K562 (cell line): Measurements from ENCODE around the gene AHCTF1.

GRCh38 chr1:245856767-245857705 lies 650.0 kb downstream of the SMYD3 start:
- RAMPAGE, long total RNA = no peak
- RRBS = no CpG with 5 or more reads among the region's 18 CpGs
PRO-cap:
- standard = no peak
- CoPRO, capped RNA only, 2 experiments = no peak in any of the 2 experiments
- CoPRO, capped and uncapped RNA, 2 experiments = no peak in any of the 2 experiments
- CoPRO, uncapped RNA only, 2 experiments = peak in 2 of 2 experiments; most common minus-strand start chr1:245857015 (in 1)
CAGE:
- cytosol, long polyA plus RNA = no peak
- long polyA plus RNA = no peak
- nucleolus, long total RNA = no peak
- nucleus, long polyA plus RNA = no peak

GRCh38 chr1:245917748-245918557 lies 589.1 kb downstream of the SMYD3 start:
- RAMPAGE, long total RNA = no peak
- RRBS = no CpG with 5 or more reads among the region's 8 CpGs
PRO-cap:
- standard = no peak
- CoPRO, capped RNA only, 2 experiments = no peak in any of the 2 experiments
- CoPRO, capped and uncapped RNA, 2 experiments = no peak in any of the 2 experiments
- CoPRO, uncapped RNA only, 2 experiments = peak in 2 of 2 experiments; most common minus-strand start chr1:245918157 (in 1)
CAGE:
- cytosol, long polyA plus RNA = no peak
- long polyA plus RNA = no peak
- nucleolus, long total RNA = no peak
- nucleus, long polyA plus RNA = no peak

- RAMPAGE, long total RNA = no peak
- RRBS = no CpG with 5 or more reads among the region's 4 CpGs
PRO-cap:
- standard = no peak
- CoPRO, capped RNA only, 2 experiments = no peak in any of the 2 experiments
- CoPRO, capped and uncapped RNA, 2 experiments = no peak in any of the 2 experiments
- CoPRO, uncapped RNA only, 2 experiments = peak in 1 of 2 experiments; most common minus-strand start chr1:245984633 (in 1)
CAGE:
- cytosol, long polyA plus RNA = no peak
- long polyA plus RNA = no peak
- nucleolus, long total RNA = no peak
- nucleus, long polyA plus RNA = no peak
These were observed 522.6 kb downstream of the SMYD3 start for GRCh38 chr1:245984315-245984958.

DNA sequence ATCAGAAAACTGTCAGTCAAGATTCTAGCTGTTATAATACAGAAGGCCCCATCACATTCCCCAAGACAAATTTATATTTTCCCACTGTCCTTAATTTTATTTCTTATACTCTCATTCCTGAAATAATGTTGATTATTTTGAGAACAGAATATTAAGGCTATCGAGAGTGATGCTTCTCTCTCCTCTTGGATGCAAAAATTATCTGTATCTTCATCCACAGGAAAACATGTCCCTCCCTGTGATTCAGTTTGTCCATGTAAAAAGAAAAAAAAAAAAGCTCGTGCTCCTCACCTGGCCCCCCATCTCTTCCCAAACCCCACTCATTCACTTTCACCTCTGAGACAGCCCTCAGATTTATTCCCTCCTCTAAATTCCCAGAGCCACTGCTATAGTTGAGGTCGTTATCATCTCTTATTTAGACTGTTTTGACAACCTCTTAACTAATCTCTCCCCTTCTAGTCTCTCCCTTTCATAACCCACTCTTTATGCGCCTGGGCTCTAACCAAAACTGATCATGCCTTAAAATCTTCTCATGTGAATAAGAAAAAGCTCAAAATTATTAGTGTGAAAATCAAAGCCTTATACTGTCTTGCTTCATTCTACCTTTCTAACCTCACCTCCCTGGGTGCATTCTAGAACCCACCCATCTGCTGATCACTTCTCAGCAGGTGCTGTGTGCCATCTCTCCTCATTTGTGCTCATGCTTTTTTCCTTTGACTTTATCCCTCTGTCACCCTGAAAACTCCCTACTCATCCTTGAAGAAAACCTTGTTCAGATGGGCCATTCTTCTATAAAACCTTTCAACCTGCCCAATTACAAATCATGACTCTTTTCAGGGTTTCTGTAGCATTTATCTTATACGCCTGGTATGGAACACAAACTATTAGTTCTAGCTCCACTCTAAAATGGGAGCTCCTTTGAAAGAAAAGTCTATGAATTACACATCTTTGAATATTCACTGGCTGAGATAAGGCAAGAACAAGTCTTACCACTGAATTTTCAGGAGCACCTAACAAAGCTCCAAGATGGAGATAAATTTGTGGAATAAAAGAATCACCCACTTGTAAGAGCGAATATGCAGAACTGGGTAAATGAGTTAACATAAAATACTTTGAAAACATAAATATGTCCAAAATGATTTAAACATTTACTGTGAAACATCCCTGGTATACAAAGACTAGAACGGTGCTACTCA lies 403.5 kb downstream of the SMYD3 start:
- RAMPAGE, long total RNA = no peak
- RRBS = no CpG with 5 or more reads among the region's 7 CpGs
PRO-cap:
- standard = no peak
- CoPRO, capped RNA only, 2 experiments = no peak in any of the 2 experiments
- CoPRO, capped and uncapped RNA, 2 experiments = no peak in any of the 2 experiments
- CoPRO, uncapped RNA only, 2 experiments = peak in 1 of 2 experiments; most common minus-strand start position 356 of the sequence (in 1)
CAGE:
- cytosol, long polyA plus RNA = no peak
- long polyA plus RNA = no peak
- nucleolus, long total RNA = no peak
- nucleus, long polyA plus RNA = no peak

GRCh38 chr1:246253758-246254514 lies 253.1 kb downstream of the SMYD3 start:
- RAMPAGE, long total RNA = no peak
- RRBS = no CpG with 5 or more reads among the region's 5 CpGs
PRO-cap:
- standard = no peak
- CoPRO, capped RNA only, 2 experiments = no peak in any of the 2 experiments
- CoPRO, capped and uncapped RNA, 2 experiments = no peak in any of the 2 experiments
- CoPRO, uncapped RNA only, 2 experiments = no peak in any of the 2 experiments
CAGE:
- cytosol, long polyA plus RNA = no peak
- long polyA plus RNA = no peak
- nucleolus, long total RNA = no peak
- nucleus, long polyA plus RNA = no peak

DNA sequence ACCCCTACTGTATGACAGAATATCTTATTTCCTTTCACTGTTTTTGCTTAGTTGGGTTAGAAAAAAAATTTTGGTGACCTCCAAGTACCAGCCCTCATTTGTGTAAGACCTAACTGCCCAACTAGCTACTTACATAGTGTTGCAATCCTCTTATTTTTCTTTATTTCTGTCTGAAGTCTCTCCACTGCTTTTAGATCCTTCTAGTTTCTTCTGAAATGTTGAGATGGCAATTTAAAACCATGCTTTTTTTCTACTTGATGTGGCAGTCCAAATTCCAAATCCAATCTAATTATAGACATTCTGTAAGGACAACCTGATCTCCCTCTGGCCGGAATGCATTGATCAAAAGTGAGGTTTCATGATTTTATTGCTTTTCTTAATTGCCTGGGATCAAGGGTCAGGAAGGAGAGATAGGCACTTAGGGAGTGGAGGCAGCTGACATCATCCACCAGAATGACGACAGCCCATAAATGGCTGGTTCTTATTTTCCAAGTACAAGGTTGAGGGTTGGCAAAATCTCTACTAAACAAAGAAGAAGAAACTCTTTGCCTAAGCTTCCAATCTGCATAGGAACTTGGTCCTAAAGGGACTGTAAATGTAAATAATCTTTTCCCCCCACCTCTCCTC lies 46.4 kb upstream of the SCCPDH start:
- RAMPAGE, long total RNA = no peak
- RRBS = no CpG with 5 or more reads among the region's 2 CpGs
PRO-cap:
- standard = no peak
- CoPRO, capped RNA only, 2 experiments = no peak in any of the 2 experiments
- CoPRO, capped and uncapped RNA, 2 experiments = no peak in any of the 2 experiments
- CoPRO, uncapped RNA only, 2 experiments = no peak in any of the 2 experiments
CAGE:
- cytosol, long polyA plus RNA = no peak
- long polyA plus RNA = no peak
- nucleolus, long total RNA = no peak
- nucleus, long polyA plus RNA = no peak

DNA sequence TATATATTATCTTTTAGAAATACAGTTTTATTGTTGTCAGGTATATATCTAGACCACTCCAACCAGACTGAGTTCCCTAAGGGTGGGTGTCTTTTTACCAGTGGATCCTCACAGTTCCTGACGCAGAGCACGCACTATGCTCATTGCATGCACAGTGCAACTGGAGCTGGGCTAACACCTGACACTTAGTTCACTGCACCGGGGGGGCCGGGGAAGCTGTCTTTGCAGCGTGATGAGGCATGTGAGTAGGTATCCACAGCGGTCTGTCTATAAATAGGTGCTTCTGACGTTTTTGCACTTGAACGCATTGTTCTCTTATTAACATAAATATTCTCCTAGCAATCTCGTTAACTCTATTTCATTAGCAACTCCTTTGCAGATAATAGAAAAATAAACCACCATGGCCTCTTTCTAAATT lies 86.4 kb downstream of the SCCPDH start:
- RAMPAGE, long total RNA = no peak
- RRBS = no CpG with 5 or more reads among the region's 9 CpGs
PRO-cap:
- standard = no peak
- CoPRO, capped RNA only, 2 experiments = no peak in any of the 2 experiments
- CoPRO, capped and uncapped RNA, 2 experiments = no peak in any of the 2 experiments
- CoPRO, uncapped RNA only, 2 experiments = no peak in any of the 2 experiments
CAGE:
- cytosol, long polyA plus RNA = no peak
- long polyA plus RNA = no peak
- nucleolus, long total RNA = no peak
- nucleus, long polyA plus RNA = no peak

GRCh38 chr1:246843655-246844140 lies 88.0 kb downstream of the AHCTF1 start:
- RAMPAGE, long total RNA = no peak
- RRBS = no CpG with 5 or more reads among the region's 4 CpGs
PRO-cap:
- standard = no peak
- CoPRO, capped RNA only, 2 experiments = no peak in any of the 2 experiments
- CoPRO, capped and uncapped RNA, 2 experiments = no peak in any of the 2 experiments
- CoPRO, uncapped RNA only, 2 experiments = peak in 2 of 2 experiments; most common minus-strand start chr1:246843940 (in 1)
CAGE:
- cytosol, long polyA plus RNA = no peak
- long polyA plus RNA = no peak
- nucleolus, long total RNA = no peak
- nucleus, long polyA plus RNA = no peak

DNA sequence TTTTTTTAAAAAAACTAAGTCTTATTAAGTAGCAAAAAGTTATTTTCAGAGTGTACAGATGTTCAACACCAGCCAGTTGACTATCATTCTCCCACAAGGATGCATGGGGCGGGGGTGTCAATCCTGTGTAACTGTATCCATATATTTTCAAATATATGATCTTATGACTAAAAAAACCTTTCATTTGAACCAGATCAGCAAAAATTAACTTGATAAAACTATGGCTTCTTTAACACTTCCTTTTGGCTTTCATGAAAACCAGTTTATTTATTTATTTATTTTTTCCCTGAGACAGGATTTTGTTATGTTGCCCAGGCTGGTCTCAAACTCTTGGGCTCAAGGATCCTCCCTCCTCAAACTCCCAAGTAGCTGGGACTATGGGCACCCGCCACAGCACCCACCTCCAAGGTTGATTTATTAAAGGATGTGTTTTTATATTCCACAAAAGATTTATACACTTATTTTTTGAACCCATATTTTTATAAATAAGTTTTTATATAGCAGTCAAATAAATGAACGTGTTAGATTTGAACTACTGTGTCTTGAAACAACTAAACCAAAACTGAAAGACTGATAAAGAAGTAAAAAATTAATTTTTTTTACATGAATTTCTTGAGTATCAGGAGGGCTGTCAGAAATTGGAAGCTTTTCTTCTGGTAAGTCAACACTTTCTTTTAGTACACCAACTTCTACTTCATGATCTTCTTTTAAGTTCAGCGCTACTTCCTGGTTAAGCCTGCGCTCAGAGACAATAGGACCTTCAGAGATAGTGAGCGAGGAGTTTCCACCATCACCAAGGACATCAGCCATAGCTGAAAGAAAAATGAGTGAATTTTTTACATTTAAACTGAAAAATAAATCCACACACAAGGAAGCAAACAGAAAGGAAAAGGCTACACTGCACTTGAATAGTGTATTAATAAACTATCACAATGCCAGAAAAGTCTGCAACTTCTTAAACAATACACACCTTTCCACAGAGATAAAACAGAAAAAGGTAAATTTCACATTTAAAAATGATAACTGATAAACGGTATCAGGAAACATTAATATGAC lies 78.9 kb downstream of the AHCTF1 start:
- RAMPAGE, long total RNA = no peak
- RRBS = no CpG with 5 or more reads among the region's 7 CpGs
PRO-cap:
- standard = no peak
- CoPRO, capped RNA only, 2 experiments = no peak in any of the 2 experiments
- CoPRO, capped and uncapped RNA, 2 experiments = no peak in any of the 2 experiments
- CoPRO, uncapped RNA only, 2 experiments = peak in 2 of 2 experiments; most common minus-strand start position 253 of the sequence (in 1)
CAGE:
- cytosol, long polyA plus RNA = no peak
- long polyA plus RNA = no peak
- nucleolus, long total RNA = no peak
- nucleus, long polyA plus RNA = no peak

DNA sequence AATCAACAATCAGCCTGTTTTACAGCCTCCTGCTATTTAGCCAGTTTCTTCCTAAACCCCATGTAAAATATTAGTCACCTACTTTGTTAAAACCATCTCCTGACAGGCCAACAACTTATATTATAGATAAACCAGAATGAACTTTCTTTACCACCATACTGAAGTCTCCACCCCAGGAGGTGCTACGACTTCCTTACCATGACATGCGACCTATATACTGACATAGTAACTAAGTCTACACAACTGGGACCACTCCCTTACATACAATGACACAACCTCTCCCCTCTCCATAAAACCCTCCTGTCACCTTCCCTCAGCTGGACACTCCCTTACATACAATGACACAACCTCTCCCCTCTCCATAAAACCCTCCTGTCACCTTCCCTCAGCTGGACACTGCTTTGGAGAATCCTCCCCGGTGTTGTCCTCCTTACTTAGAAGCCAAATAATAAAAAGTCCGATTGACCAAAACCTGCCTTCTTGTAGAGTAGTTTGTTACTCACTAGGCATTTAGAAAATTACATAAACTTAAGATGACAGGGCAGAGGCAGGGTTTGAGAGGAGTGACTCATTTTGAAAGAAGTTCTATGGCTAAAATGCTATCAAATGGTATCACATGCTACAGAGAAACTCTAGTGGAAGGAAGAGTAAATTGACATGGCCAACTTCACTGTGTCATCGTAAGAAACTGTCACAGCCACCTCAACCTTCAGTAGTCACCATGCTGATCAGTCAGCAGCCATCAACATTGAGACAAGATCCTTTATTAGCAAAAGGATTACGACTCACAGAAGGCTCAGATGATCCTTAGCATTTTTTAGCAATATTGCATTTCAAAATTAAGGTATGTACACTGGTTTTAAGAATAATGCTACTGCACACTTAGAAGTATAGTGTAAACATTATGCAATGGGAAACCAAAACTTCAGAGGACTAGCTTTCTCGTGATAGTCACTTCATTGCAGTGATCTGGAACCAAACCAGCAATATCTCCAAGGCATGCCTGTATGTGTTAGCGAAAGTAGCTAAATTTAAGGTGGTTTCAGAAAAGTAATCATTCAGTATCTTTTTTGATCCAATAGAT lies 56.5 kb downstream of the AHCTF1 start:
- RAMPAGE, long total RNA = no peak
- RRBS = no CpG with 5 or more reads among the region's 8 CpGs
PRO-cap:
- standard = no peak
- CoPRO, capped RNA only, 2 experiments = no peak in any of the 2 experiments
- CoPRO, capped and uncapped RNA, 2 experiments = no peak in any of the 2 experiments
- CoPRO, uncapped RNA only, 2 experiments = peak in 1 of 2 experiments; most common minus-strand start position 809 of the sequence (in 1)
CAGE:
- cytosol, long polyA plus RNA = no peak
- long polyA plus RNA = no peak
- nucleolus, long total RNA = no peak
- nucleus, long polyA plus RNA = no peak

GRCh38 chr1:246889702-246890387 lies 41.9 kb downstream of the AHCTF1 start:
- RAMPAGE, long total RNA = no peak
- RRBS = no CpG with 5 or more reads among the region's 7 CpGs
PRO-cap:
- standard = no peak
- CoPRO, capped RNA only, 2 experiments = no peak in any of the 2 experiments
- CoPRO, capped and uncapped RNA, 2 experiments = no peak in any of the 2 experiments
- CoPRO, uncapped RNA only, 2 experiments = peak in 2 of 2 experiments; most common minus-strand start chr1:246889785 (in 1)
CAGE:
- cytosol, long polyA plus RNA = no peak
- long polyA plus RNA = no peak
- nucleolus, long total RNA = no peak
- nucleus, long polyA plus RNA = no peak

GRCh38 chr1:246905350-246906063 lies 26.2 kb downstream of the AHCTF1 start:
- RAMPAGE, long total RNA = no peak
- RRBS = no CpG with 5 or more reads among the region's 11 CpGs
PRO-cap:
- standard = no peak
- CoPRO, capped RNA only, 2 experiments = no peak in any of the 2 experiments
- CoPRO, capped and uncapped RNA, 2 experiments = no peak in any of the 2 experiments
- CoPRO, uncapped RNA only, 2 experiments = peak in 1 of 2 experiments; most common minus-strand start chr1:246905571 (in 1)
CAGE:
- cytosol, long polyA plus RNA = no peak
- long polyA plus RNA = no peak
- nucleolus, long total RNA = no peak
- nucleus, long polyA plus RNA = no peak

GRCh38 chr1:246931742-246932217 lies at the start of gene AHCTF1:
Gene AHCTF1 (minus strand): TSS chr1:246931948.
- RAMPAGE, long total RNA = no peak
- RRBS = 2% methylated on average over 18 of the region's 47 CpGs
PRO-cap:
- standard = bidirectional peak, plus-strand start at chr1:246931979, minus-strand start at chr1:246931924
- CoPRO, capped RNA only, 2 experiments = peak in 2 of 2 experiments; most common minus-strand start chr1:246931922 (in 2)
- CoPRO, capped and uncapped RNA, 2 experiments = peak in 2 of 2 experiments; most common plus-strand start chr1:246932087 (in 1); most common minus-strand start chr1:246931948 (in 2)
- CoPRO, uncapped RNA only, 2 experiments = peak in 1 of 2 experiments; most common plus-strand start chr1:246931989 (in 1); most common minus-strand start chr1:246931929 (in 1)
CAGE:
- cytosol, long polyA plus RNA = no peak
- long polyA plus RNA = start-site peak on the minus strand at chr1:246931888-246931924, 51 and 41 reads in 2 replicates
- nucleolus, long total RNA = no peak
- nucleus, long polyA plus RNA = no peak

DNA sequence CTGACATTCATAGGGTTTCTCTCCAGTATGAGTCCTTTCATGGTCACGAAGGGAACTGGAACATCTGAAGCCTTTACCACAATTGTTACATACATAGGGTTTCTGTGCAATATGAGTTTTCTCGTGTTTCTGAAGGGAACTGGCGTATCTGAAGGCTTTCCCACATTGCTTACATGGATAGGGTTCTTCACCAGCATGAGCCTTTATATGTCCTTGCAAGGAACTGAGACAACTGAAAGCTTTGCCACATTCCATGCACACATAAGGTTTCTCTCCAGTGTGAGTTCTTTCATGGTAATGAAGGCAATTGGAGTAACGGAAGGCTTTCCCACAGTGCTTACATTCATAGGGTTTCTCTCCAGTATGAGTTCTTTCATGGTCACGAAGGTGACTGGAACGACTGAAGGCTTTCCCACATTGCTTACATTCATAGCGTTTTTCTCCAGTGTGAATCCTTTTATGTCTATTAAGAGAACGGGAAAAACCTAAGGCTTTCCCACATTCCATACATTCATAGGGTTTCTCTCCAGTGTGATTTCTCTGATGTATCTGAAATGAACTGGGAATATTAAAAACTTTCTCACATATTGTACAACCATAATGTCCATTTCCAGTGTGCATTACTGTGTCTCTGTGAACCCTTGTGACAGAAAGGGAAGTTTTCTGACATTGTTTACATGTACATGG lies 15.0 kb downstream of the ZNF124 start:
- RAMPAGE, long total RNA = no peak
- RRBS = no CpG with 5 or more reads among the region's 8 CpGs
PRO-cap:
- standard = no peak
- CoPRO, capped RNA only, 2 experiments = no peak in any of the 2 experiments
- CoPRO, capped and uncapped RNA, 2 experiments = no peak in any of the 2 experiments
- CoPRO, uncapped RNA only, 2 experiments = peak in 1 of 2 experiments; most common minus-strand start position 547 of the sequence (in 1)
CAGE:
- cytosol, long polyA plus RNA = no peak
- long polyA plus RNA = no peak
- nucleolus, long total RNA = no peak
- nucleus, long polyA plus RNA = no peak

- RAMPAGE, long total RNA = no peak
- RRBS = 1% methylated on average over 2 of the region's 7 CpGs
PRO-cap:
- standard = no peak
- CoPRO, capped RNA only, 2 experiments = no peak in any of the 2 experiments
- CoPRO, capped and uncapped RNA, 2 experiments = no peak in any of the 2 experiments
- CoPRO, uncapped RNA only, 2 experiments = no peak in any of the 2 experiments
CAGE:
- cytosol, long polyA plus RNA = no peak
- long polyA plus RNA = no peak
- nucleolus, long total RNA = no peak
- nucleus, long polyA plus RNA = no peak
These were observed 702 bp upstream of the ZNF496 start for GRCh38 chr1:247332483-247332655.

DNA sequence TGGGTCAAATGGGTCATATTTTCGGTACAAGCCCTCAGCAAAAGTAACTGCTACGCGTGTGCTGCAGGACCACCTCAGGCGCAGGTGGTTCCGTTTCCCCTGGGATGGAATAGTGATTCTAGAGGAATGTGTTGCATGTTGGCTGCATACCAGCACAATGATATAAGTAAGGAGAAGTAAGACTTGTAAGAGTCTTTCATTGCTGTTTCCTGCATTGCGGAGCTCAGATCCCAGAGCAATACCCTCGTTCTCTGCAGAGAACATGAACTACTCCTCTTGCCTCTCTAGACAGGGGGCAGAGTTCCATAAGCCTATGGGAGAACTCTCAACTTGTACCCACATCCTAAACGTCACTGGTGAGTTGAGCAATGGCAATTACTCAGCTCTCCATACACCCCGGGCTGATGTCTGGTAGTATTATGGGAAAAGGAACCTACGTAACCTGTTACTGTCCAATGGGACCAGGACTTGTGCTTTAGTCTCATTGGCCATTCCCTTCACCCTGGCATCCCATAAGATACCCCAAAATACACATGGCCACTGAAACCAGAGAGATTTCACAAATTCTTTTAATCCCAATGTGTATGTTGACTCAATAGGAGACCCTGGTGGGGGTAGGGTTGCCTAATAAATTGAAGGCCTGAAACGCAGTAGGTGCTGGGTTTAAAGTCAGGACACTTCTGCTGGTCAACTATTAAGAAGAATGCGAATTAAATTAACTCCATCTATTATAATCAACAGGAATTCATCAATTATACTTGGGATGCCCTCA lies 27.3 kb upstream of the ZNF496 start:
- RAMPAGE, long total RNA = no peak
- RRBS = no CpG with 5 or more reads among the region's 12 CpGs
PRO-cap:
- standard = no peak
- CoPRO, capped RNA only, 2 experiments = no peak in any of the 2 experiments
- CoPRO, capped and uncapped RNA, 2 experiments = no peak in any of the 2 experiments
- CoPRO, uncapped RNA only, 2 experiments = no peak in any of the 2 experiments
CAGE:
- cytosol, long polyA plus RNA = no peak
- long polyA plus RNA = no peak
- nucleolus, long total RNA = no peak
- nucleus, long polyA plus RNA = no peak

GRCh38 chr1:247639158-247639933 lies 22.4 kb downstream of the OR14L1P start:
- RAMPAGE, long total RNA = no peak
- RRBS = 5% methylated on average over 9 of the region's 63 CpGs
PRO-cap:
- standard = bidirectional peak, plus-strand start at chr1:247639588, minus-strand start at chr1:247639442
- CoPRO, capped RNA only, 2 experiments = peak in 1 of 2 experiments; most common plus-strand start chr1:247639571 (in 1); most common minus-strand start chr1:247639442 (in 1)
- CoPRO, capped and uncapped RNA, 2 experiments = no peak in any of the 2 experiments
- CoPRO, uncapped RNA only, 2 experiments = no peak in any of the 2 experiments
CAGE:
- cytosol, long polyA plus RNA = no peak
- long polyA plus RNA = no peak
- nucleolus, long total RNA = no peak
- nucleus, long polyA plus RNA = no peak